Adrenal gland (tissue), 7 donors: Measurements from ENCODE around the genes ABHD6, KCTD6 and ACOX2.

DNA sequence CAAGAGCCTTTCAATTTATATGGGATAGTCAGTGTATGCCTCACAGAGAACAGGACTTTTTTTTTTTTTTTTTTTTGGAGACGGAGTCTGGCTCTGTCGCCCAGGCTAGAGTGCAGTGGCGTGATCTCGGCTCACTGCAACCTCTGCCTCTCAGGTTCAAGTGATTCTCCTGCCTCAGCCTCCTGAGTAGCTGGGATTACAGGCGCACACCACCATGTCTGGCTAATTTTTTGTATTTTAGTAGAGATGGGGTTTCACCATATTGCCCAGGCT, 18.1 kb upstream of the FLNB start:
- PRO-cap, 3 experiments, result no peak in any of the 3 experiments
- RAMPAGE, long total RNA, 4 experiments, result no peak in any of the 4 experiments
- RRBS, result no CpG with 5 or more reads among the region's 5 CpGs

- PRO-cap, 3 experiments, result no peak in any of the 3 experiments
- RAMPAGE, long total RNA, 4 experiments, result no peak in any of the 4 experiments
- RRBS, result no CpG with 5 or more reads among the region's 6 CpGs
These were observed 7.5 kb upstream of the FLNB start for GRCh38 chr3:58000504-58001267.

GRCh38 chr3:58035079-58035784, 27.0 kb downstream of the FLNB start:
- PRO-cap, 3 experiments, result no peak in any of the 3 experiments
- RAMPAGE, long total RNA, 4 experiments, result no peak in any of the 4 experiments
- RRBS, result no CpG with 5 or more reads among the region's 5 CpGs

DNA sequence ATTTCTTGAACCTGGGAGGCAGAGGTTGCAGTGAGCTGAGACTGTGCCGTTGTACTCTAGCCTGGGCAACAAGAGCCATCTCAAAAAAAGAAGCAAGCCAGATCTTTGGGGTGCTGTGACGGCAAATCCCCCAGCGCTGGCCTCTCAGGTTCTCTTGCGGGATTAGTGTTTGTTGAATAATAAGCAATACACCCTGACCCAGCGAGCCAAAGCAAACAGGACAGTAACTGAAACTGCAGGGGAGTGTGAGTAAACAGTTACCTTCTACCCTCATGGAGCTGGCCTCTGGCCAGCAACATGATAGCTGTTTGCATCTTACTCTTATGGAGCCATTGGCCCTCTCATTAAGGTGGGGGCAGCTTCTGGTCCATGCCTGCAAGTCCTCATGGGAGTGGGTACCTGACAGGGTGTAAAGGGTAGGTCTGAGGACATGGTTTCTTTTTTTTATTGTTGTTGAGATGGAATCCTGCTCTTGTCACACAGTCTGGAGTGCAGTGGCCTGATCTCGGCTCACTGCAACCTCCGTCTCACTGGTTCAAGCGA, 31.9 kb downstream of the FLNB start:
- PRO-cap, 3 experiments, result no peak in any of the 3 experiments
- RAMPAGE, long total RNA, 4 experiments, result no peak in any of the 4 experiments
- RRBS, result no CpG with 5 or more reads among the region's 8 CpGs

DNA sequence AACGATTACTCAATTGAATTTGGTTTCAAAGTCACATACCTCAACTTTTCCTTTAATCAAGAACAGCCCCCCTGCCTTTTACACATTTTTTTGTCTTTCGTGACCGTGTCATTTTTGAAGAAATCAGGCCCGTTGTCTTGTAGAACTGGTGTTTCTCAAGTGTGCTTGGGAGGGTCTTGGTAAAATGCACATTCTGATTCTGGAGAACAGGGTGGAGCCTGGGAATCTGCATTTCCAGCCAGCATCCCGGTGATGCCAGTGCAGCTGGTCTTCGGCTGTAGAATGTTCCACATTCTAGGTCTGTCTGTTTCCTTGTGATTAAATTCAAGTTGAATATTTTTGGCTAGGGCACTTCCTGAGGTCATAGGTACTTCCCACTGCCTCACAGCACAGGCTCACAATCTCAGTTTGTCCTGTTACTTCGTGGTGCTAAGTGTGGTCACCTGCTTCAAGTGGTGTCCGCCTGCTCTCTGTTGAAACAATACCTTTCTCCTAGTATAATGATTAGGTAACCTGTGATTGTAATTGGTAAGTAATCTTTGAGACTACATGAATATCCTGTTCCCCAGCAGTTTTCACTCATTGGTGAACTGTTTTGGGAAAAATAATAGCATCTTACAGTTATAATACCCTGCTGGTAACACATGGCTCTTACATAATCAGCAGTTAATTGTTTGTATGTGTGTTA, 40.1 kb downstream of the FLNB start:
- PRO-cap, 3 experiments, result no peak in any of the 3 experiments
- RAMPAGE, long total RNA, 4 experiments, result no peak in any of the 4 experiments
- RRBS, result no CpG with 5 or more reads among the region's 8 CpGs

DNA sequence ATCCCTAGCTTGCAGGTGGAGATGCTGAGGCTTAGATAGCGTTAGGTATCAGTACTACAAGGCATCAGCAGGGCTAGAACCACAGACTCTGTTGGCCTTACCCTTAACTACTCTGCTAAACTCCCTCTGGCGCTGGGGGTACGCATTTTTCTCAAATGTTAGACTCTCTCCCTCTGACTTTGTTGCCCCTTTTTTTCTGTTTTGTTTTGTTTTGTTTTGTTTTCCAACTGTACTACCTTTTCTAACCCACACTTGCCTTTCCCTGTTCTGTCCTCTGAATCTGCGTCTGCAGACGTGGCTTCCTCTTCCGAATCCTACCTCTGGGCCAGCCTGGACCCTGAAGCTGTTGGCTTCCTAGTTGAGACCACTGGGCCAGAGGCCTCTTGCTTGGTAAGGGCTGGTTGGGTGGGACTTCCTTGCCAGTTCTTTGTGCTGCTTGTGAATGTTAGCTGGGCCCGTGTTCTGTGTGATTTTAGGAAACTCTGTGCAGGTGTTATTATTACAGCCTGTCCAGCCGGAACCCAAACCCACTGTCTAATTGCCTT, 91.2 kb downstream of the FLNB start:
- PRO-cap, 3 experiments, result peak in 1 of 3 experiments; most common minus-strand start position 274 of the sequence (in 1)
- RAMPAGE, long total RNA, 4 experiments, result no peak in any of the 4 experiments
- RRBS, result no CpG with 5 or more reads among the region's 8 CpGs

- PRO-cap, 3 experiments, result no peak in any of the 3 experiments
- RAMPAGE, long total RNA, 4 experiments, result no peak in any of the 4 experiments
- RRBS, result no CpG with 5 or more reads among the region's 10 CpGs
These were observed 90.5 kb downstream of the DNASE1L3 start for GRCh38 chr3:58120061-58120892.

GRCh38 chr3:58199924-58200455, 10.8 kb downstream of the DNASE1L3 start:
- PRO-cap, 3 experiments, result no peak in any of the 3 experiments
- RAMPAGE, long total RNA, 4 experiments, result no peak in any of the 4 experiments
- RRBS, result no CpG with 5 or more reads among the region's 2 CpGs

DNA sequence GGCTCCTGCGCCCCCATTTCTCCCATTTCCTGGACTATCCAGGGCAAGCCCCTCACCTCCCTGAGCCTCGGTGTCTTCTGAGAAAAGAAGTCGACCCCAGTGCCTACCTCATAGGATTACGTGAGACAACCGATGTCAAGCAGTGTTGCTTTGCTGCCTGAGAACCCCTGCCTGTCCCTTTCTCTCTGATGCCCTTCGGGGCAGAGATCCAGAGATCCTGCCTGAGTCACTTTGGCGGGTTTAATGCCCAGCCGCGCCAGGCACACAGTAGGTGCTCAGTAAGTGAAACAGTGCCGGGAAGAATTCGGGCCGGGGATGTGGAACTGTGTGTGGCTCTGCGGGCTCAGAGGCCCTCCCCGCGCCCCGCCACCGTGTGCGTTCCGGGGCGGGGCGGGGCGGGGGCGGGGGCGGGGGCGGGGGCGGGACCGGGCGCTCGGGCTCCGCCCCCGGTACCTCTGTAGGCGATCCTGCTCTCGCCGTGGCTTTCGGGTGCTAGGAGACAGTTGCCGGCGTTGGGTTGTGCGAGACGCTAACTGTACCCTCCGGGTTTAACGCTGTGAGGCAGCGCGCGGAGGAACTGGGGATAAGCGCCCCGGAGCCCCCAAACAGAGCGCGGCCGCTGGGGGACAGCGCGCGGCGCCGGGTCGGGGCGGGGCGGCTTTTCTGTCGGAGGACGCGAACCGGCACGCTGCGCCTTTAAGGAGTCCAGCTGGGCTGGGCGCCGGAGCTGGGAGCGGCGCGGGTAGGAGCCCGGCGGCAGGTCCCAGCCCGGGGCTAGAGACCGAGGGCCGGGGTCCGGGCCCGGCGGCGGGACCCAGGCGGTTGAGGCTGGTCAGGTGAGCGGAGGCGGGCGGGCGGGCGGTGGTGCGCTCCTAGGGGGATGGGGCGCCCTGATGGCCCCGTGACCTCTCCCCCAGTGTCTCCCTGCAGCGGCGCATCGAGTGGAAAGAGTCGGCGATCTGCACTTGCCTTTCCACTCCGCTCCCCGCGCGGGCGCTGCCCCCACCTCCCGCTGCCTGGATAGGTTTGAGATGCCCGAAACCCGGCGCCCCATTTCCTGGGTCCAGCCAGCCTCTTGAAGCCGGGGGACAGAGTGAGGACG, at the start of gene ABHD6:
Gene ABHD6 (plus strand): TSS at position 712 of the 1,102 bp plus-strand sequence.
- PRO-cap, 3 experiments, result peak in 3 of 3 experiments; most common plus-strand start position 458 of the sequence (in 2); most common minus-strand start position 355 of the sequence (in 2)
- RAMPAGE, long total RNA, 4 experiments, result start-site peak on the plus strand in 3 of 4 experiments, centred at positions 726 to 733 of the sequence, 88 to 412 reads per replicate
- RRBS, result 3% methylated on average over 48 of the region's 102 CpGs

GRCh38 chr3:58246036-58246603, 8.5 kb downstream of the ABHD6 start:
- PRO-cap, 3 experiments, result no peak in any of the 3 experiments
- RAMPAGE, long total RNA, 4 experiments, result no peak in any of the 4 experiments
- RRBS, result no CpG with 5 or more reads among the region's 5 CpGs

- PRO-cap, 3 experiments, result no peak in any of the 3 experiments
- RAMPAGE, long total RNA, 4 experiments, result no peak in any of the 4 experiments
- RRBS, result no CpG with 5 or more reads among the region's 4 CpGs
These were observed 9.0 kb downstream of the ABHD6 start for GRCh38 chr3:58246604-58247063.

DNA sequence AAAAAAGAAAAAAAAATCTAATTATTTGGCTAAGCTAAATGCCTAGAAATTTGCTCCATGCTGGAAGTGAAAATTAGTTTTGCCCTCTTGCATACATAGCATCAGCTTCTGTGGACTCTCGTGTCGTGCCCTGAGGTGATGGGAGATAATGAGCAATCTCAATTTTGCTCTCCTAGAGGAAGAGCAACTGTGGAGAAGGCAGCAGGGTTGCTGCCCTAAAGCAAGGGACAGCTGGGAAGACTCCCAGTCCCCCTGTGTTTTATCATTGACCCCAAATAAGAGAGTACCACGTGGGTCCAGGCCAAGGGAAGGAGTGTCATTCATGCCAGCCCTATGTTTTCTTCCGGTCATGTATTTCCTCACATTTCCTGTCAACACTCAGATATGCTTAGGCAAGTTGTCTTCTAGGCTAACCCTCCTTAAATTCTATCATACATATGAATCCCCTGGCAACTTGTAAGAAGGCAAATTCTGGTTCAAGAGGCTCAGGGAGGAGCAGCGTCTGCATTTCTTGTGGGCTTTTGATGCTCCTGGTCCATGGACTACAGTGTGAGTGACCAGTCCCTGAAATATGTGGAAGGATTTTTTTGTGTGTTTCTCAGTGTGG, 32.1 kb upstream of the RPP14 start:
- PRO-cap, 3 experiments, result peak in 1 of 3 experiments; most common plus-strand start position 467 of the sequence (in 1)
- RAMPAGE, long total RNA, 4 experiments, result no peak in any of the 4 experiments
- RRBS, result no CpG with 5 or more reads among the region's 5 CpGs

DNA sequence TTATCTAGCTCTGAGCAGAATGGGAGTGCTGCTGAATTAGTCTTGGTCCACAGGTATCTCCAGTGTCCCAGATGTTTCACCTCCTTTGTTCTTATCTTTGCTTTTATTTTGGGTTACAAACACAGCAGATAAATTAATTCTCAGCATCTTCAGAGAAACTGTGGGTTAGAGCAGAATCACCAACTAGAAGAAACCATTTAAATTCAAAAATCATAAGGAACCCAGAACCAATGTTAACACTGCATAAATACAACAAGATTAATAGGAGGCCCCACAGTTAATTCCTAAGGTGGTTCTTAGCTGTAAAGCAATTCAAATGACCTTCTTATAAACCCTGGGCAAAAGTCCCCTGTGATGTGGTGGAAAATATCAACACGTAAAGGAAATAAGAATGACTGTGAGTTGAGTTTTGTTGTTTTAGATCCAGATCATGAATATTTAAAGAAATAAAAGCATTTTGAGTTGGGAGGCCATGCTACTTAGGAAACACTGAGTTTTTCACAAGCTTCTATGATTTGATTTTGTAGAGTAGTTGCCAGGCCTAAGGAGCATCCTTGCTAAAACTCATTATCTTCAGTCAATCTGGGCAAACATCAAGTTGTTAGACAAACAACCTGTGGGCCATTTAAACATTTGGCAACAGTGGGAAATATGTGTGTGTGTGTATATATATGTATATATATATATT, 8.3 kb upstream of the PXK start:
- PRO-cap, 3 experiments, result no peak in any of the 3 experiments
- RAMPAGE, long total RNA, 4 experiments, result no peak in any of the 4 experiments
- RRBS, result no CpG with 5 or more reads among the region's 1 CpG

DNA sequence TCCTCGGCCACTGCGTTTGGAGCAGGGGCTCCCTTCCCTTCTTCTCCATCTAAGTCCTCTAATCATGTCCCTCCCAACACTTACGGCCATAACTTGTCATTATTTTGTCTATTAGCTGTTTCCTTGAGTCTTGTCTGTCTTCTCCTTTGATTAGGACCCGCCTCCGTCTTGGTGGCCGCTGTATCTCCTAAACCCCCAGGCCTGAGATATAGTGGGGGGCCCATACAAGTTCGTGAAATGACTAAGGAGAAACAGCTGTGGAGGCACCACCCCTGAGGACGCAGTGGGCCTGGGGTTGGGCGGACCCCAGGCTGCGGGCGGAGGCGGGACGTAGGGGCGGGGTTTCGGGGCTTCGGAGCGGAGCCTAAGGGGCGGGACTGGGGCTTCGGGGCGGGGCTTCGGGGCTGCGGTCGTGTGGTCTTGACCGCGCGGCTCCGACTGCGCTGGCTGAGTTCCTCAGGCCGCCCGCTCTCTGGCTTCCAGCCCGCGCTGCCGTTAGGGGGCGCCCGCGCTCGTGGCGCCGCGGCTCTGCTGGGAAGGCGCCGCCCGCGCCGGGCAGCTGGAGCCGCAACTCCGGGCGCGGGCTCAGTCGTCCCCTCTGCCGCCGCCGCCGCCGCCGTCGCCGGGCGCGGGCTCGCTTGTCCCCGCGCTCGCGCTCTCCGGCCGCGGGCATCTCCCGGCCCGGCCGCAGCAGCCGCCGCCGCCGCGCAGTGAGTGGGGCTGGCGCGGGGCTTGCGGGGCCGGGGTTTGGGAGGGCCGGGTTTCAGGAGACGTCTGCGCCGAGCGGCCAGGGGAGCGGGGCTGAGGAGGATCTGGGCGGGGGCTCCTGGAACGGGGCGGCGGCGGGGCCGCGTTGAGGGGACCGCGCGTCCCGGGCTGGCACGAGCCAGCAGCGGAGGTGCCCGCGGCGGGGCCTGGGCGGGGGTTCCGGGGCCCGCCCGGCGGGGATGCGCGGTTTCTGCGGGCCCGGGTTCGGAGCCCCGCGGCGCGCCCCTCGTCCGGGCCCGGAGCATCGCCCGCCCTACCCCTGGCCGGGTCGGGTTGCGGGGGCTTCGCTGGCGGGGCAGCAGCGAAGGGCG, at the start of gene KCTD6:
Gene KCTD6 (plus strand): TSS at position 637 of the 1,079 bp plus-strand sequence.
- PRO-cap, 3 experiments, result peak in 3 of 3 experiments; most common plus-strand start position 437 of the sequence (in 2); most common minus-strand start position 285 of the sequence (in 2)
- RAMPAGE, long total RNA, 4 experiments, result start-site peak on the plus strand in 4 of 4 experiments, centred at positions 662 to 689 of the sequence, 14 to 115 reads per replicate; start-site peak on the minus strand in 1 of 4 experiments, centred at position 301 of the sequence, 21 reads per replicate
- RRBS, result 2% methylated on average over 58 of the region's 128 CpGs

GRCh38 chr3:58537025-58537703, at the start of gene ACOX2:
Gene ACOX2 (minus strand): TSS chr3:58537190.
- PRO-cap, 3 experiments, result peak in 3 of 3 experiments; most common minus-strand start chr3:58537190 (in 2)
- RAMPAGE, long total RNA, 4 experiments, result start-site peak on the minus strand in 4 of 4 experiments, at chr3:58537163-58537391 at its widest, 7 to 292 reads per replicate
- RRBS, result no CpG with 5 or more reads among the region's 9 CpGs

DNA sequence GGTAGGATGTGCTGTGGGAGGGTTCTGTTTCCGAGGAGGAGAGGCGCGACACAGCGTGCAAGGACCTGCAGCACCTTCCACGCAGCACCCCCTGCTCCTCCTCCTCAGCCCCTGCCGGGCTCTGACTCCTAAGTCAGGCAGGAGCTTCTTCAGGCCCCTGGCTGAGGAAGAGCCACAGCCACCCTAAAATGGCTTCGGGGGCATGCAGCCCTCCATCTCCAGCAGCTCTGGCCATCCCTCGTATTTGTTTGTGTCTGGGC, 32.5 kb downstream of the FAM3D start:
- PRO-cap, 3 experiments, result no peak in any of the 3 experiments
- RAMPAGE, long total RNA, 4 experiments, result no peak in any of the 4 experiments
- RRBS, result no CpG with 5 or more reads among the region's 8 CpGs

- PRO-cap, 3 experiments, result no peak in any of the 3 experiments
- RAMPAGE, long total RNA, 4 experiments, result no peak in any of the 4 experiments
- RRBS, result no CpG with 5 or more reads among the region's 3 CpGs
These were observed 374.9 kb upstream of the CFAP20DC start for GRCh38 chr3:59424655-59425252.

- PRO-cap, 3 experiments, result no peak in any of the 3 experiments
- RAMPAGE, long total RNA, 4 experiments, result no peak in any of the 4 experiments
- RRBS, result no CpG with 5 or more reads among the region's 7 CpGs
These were observed 1027.1 kb downstream of the FHIT start for GRCh38 chr3:60224060-60224578.

DNA sequence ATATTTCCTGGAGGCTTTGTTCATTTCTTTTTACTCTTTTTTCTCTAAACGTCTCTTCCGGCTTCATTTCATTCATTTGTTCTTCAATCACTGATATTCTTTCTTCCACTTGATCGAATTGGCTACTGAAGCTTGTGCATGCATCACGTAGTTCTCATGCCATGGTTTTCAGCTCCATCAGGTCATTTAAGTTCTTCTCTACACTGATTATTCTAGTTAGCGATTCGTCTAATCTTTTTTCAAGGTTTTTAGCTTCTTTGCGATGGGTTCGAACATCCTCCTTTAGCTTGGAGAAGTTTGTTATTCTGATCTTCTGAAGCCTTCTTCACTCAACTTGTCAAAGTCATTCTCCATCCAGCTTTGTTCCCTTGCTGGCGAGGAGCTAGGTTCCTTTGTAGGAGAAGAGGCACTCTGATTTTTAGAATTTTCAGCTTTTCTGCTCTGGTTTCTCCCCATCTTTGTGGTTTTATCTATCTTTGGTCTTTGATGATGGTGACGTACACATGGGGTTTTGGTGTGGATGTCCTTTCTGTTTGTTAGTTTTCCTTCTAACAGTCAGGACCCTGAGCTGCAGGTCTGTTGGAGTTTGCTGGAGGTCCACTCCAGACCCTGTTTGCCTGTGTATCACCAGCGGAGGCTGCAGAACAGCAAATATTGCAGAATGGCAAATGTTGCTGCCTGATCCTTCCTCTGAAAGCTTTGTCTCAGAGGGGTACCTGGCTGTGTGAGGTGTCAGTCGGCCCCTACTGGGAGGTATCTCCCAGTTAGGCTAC, 286.0 kb downstream of the FHIT start:
- PRO-cap, 3 experiments, result no peak in any of the 3 experiments
- RAMPAGE, long total RNA, 4 experiments, result start-site peak on the minus strand in 1 of 4 experiments, centred at position 411 of the sequence, 5 reads per replicate
- RRBS, result no CpG with 5 or more reads among the region's 12 CpGs

GRCh38 chr3:61585943-61586694, 24.7 kb downstream of the PTPRG start:
- PRO-cap, 3 experiments, result no peak in any of the 3 experiments
- RAMPAGE, long total RNA, 4 experiments, result start-site peak on the plus strand in 1 of 4 experiments, at chr3:61586203-61586571 at its widest, 6 reads per replicate
- RRBS, result no CpG with 5 or more reads among the region's 5 CpGs